Right ventricle myocardium (tissue), 1 donor: ENCODE measurements around a stretch of chr2.

- PRO-cap, 2 experiments: no peak in any of the 2 experiments
Observed at GRCh38 chr2:218311784-218312150, 19.5 kb upstream of the TMBIM1 start.

- PRO-cap, 2 experiments: no peak in any of the 2 experiments
Observed at GRCh38 chr2:218398860-218399012, 932 bp upstream of the CTDSP1 start.

DNA sequence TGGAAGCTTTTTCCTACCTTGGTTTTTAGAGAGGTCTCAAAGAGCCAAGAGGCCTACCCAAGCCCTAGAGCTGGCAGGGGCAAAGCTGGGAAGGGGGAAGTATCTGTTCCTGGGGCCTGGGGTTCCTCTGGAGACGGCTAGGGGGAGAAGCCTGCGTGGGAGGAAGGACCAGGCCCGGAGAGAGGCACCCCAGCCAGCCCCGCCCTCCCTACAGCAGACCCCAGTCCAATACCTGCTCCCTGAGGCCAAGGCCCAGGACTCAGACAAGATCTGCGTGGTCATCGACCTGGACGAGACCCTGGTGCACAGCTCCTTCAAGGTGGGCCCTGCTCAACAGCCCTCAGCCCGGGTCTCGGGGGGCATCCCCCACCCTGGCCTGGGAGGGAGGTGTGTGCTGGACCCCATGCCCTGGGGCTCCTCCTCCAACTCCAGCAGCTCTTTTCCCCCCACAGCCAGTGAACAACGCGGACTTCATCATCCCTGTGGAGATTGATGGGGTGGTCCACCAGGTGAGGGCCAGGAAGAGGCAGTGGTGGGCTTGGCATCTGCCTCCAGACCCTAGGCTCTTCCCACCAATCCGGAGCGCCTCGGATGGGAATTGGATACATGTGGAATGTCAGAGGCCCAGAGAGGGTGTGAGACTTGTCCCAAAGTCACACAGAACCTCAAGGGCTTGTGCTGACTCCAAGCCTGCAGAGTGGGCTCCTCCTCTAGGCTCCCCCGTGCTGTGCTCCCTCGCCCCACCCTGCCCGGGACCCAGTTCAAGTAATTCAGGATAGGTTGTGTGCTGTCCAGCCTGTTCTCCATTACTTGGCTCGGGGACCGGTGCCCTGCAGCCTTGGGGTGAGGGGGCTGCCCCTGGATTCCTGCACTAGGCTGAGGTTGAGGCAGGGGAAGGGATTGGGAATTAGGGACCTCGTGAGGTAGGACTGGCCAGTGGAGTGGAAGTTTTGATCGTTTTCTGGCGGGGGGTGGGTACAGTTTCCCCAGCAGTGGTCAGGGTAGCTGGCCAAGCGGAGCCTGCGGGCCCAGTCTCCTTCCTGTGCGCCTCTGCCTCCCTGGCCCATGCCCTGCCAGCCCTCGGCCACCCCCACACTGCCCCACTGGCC is 2.6 kb downstream of the CTDSP1 start:
- PRO-cap, 2 experiments: peak in 2 of 2 experiments; most common plus-strand start position 761 of the sequence (in 2)

DNA sequence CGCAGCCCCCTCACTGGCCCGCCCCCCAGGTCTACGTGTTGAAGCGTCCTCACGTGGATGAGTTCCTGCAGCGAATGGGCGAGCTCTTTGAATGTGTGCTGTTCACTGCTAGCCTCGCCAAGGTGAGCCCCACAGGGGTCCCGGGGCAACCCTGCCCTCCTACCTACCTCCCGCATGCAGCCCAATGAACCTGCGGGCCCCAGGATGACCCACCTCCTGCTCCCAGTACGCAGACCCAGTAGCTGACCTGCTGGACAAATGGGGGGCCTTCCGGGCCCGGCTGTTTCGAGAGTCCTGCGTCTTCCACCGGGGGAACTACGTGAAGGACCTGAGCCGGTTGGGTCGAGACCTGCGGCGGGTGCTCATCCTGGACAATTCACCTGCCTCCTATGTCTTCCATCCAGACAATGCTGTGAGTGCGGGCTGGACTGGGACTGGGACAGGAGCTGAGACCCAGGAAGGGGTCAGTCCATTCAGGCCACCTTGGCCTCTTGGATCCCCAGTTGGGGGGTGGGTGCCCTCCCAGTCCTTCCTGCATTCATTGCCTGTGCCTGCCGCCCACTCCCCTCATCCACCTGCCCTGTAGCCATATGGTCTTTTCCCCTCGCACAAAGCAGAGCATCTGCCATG is 3.5 kb downstream of the CTDSP1 start:
- PRO-cap, 2 experiments: no peak in any of the 2 experiments

DNA sequence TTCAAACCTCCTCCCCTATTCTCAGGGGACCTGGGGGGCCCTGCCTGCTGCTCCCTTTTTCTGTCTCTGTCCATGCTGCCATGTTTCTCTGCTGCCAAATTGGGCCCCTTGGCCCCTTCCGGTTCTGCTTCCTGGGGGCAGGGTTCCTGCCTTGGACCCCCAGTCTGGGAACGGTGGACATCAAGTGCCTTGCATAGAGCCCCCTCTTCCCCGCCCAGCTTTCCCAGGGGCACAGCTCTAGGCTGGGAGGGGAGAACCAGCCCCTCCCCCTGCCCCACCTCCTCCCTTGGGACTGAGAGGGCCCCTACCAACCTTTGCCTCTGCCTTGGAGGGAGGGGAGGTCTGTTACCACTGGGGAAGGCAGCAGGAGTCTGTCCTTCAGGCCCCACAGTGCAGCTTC is 5.0 kb downstream of the CTDSP1 start:
- PRO-cap, 2 experiments: no peak in any of the 2 experiments

DNA sequence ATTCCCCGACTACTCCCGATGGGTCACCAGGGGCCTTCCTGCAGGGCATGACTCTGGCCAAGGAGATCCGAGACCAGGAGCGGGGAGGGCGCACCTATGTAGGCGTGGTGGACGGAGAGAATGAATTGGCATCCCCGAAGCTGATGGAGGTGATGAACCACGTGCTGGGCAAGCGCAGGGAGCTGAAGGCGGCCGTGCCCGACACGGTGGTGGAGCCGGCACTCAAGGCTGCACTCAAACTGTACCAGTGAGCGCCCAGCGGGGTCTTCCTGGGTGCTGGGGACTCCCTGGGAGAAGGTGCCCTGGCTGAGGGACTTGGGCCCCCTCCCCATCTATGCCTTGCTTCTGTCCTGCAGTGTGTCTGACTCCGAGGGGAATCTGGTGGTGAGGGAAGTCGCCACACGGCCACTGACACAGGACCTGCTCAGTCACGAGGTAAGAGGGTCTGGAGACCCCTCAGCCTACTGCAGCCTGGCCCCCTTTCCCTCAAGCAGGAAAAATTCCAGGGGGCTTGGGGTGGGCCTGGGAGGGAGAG is 10.4 kb downstream of the VIL1 start:
- PRO-cap, 2 experiments: no peak in any of the 2 experiments

- PRO-cap, 2 experiments: no peak in any of the 2 experiments
Observed at GRCh38 chr2:218549549-218550056, 18.5 kb downstream of the USP37 start.

- PRO-cap, 2 experiments: no peak in any of the 2 experiments
Observed at GRCh38 chr2:218570709-218571144, 2.1 kb downstream of the CNOT9 start.

GRCh38 chr2:218598402-218598968 is 9.2 kb upstream of the PLCD4 start:
- PRO-cap, 2 experiments: no peak in any of the 2 experiments

GRCh38 chr2:218658426-218659075 is 872 bp downstream of the ZNF142 start:
- PRO-cap, 2 experiments: no peak in any of the 2 experiments

DNA sequence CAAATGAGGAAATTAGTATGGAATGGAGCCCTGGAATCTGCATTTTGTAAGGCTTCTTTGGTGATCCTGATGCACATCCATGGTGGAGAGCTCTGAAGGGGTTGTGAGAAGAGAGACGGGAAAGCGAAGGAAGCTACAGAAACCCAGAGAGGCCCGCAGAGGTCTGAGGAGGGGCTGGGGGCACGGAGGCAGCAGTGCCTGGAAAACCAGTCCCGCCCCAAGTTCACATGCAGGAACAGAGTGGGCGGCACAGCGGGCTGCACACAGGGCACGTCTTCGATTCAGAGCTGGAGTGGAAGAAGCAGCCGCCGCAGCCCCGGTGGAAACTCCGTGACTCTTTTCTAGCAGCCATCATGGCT is 38.7 kb downstream of the CYP27A1 start:
- PRO-cap, 2 experiments: no peak in any of the 2 experiments

DNA sequence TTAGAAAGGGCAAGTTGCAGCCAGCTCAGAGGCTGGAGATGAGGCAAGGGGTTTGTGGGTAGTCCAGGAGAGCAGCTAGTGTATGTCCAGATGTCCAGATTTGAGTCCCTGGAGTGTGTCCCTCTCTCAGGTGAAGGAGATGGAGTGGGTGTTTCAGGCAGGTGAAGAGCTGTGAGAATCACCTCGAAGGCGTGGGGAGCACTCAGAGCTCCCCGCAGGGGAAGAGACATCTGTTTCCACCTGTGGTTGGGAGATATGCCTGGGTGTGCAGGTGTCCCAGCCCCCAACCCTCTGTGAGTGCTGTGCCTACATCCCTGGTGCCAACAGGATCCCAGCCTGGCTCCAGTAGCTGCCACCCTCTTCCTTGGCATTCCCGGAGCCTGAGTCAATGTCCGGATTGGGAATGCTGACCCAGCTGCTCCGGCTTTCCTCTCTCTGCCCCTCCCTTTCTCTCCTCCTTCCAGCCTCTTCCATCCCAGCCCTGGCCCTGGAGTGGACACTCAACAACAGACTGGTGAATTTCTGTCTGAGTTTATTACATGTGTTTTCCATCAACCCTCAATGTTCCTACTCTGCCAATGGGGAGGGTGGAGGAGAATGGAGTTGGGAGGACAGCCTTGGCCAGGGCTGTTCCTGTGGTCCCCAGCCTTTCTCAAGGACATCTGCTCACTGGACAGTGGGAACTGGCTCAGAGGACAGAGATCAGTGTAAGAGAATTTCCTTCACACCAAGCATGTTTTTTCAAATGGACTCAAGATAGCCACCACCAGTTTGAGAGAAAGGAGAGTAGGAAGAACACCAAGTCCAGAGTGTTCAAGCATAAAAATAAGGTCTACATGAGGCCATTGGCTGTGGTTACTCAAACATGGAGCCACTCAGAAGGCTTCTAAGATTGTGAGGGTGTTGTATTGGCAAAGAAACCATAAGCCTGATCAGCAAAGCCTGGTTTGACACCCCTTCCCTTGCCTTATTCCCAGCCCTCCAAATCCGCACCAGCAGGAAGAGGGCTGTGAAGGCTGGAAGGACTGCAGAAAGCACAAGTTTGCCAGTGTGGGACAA is 27.1 kb upstream of the WNT6 start:
- PRO-cap, 2 experiments: no peak in any of the 2 experiments

- PRO-cap, 2 experiments: no peak in any of the 2 experiments
Observed at GRCh38 chr2:218981515-218981982, 3.4 kb downstream of the FEV start.

DNA sequence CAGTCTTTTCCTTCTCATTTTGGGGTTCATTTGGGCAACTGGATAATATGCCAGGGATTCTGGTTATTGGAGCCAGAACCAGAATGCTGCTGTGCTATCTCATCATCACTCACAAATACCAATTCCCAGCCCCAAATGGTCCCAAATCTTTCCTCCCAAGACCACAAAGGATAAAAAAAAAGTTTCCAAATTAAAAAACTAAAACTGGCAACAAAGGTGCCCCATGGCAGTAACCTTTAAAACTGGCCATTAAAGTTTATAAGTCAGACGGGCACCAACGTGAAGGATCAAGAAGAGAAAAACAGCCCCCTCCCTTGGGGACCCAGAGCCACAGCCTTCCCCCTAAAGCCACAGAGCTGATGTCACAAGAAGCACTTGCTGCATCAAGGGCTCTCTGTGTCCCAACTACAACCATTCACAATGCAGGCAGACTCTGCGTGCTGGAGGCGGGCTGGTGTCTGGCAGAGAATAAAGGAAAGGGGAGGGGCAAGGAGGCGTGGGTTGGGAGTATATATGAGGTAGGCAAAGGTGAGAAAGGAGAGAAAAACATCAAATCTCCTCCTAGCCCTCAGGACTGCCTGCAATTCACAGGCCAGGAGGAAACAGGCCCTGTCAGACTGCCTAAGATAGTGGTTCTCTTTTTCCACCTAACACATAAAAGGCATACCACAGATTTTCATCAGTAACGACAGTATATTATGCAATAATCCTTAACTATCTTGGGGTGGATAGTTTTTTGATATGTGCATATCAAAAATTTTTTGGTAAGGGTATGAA is 48.7 kb upstream of the IHH start:
- PRO-cap, 2 experiments: no peak in any of the 2 experiments

- PRO-cap, 2 experiments: no peak in any of the 2 experiments
Observed at GRCh38 chr2:219181931-219183042, 4.2 kb downstream of the RETREG2 start.

- PRO-cap, 2 experiments: peak in 2 of 2 experiments; most common plus-strand start chr2:219277880 (in 1); most common minus-strand start chr2:219277795 (in 1)
Observed at GRCh38 chr2:219277656-219278656, 1.2 kb upstream of the DNAJB2 start.

GRCh38 chr2:219378473-219378747 is 9.3 kb downstream of the DNPEP start:
- PRO-cap, 2 experiments: no peak in any of the 2 experiments

DNA sequence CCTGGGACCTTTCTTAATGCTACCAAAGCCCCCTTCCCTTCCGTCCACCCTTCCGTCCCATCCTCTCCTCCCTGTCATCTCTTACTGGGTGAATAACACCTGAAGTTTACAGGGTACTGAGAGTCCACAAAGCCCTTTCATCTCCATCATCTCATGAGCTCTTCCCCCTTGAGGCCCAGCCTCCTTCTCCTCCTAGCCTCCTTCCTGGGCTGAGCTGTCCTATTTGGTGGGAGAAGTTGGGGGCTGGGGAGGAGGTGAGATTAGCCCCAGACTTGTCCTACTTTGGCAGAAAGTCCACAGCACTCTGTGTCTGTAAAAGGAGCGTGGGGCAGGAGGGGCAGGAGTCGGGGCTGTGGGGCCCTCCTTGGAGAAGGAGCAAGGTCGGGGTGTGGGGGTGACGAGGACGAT is 10.0 kb upstream of the DES start:
- PRO-cap, 2 experiments: no peak in any of the 2 experiments

DNA sequence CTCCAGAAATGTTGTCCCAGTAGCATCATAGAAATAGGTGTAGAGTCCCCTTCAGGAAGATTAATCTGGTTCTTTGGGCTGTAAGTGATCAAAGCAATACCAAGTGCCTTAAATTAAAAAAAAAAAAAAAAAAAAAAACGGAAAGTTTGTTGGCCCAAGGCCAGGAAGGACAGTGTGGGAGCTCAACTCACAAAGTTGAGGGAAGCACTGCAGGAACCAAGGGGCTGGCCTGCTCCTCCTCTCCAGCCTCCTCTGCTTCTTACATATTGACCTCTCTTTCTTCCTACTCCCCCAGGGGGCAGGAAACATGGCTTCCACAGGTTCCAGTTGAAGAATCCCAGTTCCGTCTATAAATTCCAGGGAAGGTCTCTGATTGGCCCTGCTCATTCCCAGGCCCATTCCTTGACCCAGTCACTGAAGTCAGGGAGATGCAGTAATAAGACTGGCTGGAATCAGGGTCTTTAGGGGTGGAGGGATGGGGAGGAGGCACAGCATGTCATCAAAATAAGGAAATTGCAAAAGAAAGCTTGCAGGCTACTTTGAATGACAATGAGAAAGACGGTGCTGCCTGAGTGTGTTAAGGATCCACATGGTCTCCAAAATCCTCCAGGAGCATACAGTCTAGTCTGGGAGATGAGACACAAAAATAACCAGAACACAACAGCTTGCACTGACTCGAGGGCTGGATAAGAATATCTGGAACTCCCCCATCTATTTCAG is 2.1 kb upstream of the DES start:
- PRO-cap, 2 experiments: no peak in any of the 2 experiments

DNA sequence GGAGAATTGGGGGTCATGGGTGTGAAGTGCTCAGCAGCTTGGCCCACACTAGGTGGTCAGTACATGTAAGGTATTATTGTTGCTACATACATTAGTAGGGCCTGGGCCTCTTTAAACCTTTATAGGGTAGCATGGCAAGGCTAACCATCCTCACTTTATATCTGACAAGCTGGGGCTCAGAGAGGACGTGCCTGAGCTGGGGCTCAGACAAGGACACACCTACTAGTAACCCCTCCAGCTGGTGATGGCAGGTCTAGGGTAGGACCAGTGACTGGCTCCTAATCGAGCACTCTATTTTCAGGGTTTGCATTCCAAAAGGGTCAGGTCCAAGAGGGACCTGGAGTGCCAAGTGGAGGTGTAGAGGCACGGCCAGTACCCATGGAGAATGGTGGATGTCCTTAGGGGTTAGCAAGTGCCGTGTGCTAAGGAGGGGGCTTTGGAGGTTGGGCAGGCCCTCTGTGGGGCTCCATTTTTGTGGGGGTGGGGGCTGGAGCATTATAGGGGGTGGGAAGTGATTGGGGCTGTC is 1.3 kb upstream of the DES start:
- PRO-cap, 2 experiments: peak in 2 of 2 experiments; most common plus-strand start position 360 of the sequence (in 1); most common minus-strand start position 227 of the sequence (in 2)